Colon Carcinoma Metastatic in the Lung (tissue), 2 donors: ENCODE measurements around the genes XIAP, ZNF280C and SMIM10.

- PRO-cap, 2 experiments = peak in 2 of 2 experiments; most common plus-strand start chrX:123859717 (in 1); most common minus-strand start chrX:123859904 (in 1)
Observed at GRCh38 chrX:123859406-123860546, at the start of gene XIAP. XIAP (plus strand) TSS chrX:123860053.

DNA sequence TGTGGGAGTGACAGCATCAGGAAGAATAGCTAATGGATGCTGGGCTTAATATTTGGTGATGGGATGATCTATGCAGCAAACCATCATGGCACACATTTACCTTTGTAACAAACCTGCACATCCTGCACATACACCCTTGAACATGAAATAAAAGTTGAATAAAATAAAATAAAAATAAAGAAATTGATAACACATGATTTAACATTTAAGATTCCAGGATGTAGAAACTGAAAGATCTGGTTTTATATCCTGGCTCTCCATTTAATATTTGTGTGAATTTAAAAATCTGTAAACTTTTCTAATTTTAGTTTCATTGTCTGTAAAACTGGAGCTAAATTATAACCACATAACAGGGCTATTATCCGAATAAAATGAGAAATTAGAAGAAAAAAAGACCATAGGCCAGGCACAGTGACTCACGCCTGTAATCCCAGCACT lies 397.5 kb downstream of the ACTRT1 start:
- PRO-cap, 2 experiments = no peak in any of the 2 experiments

- PRO-cap, 2 experiments = no peak in any of the 2 experiments
Observed at GRCh38 chrX:129497621-129498119, 25.6 kb downstream of the SMARCA1 start.

DNA sequence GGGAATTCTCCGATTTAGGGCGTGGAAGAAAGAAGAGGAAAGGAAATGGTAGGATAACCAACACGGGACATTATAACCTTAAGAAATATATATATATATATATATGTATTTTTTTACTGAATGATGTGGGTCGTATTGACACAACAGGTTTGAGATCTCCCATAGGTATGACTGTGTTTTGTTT lies 275 bp upstream of the OCRL start:
- PRO-cap, 2 experiments = no peak in any of the 2 experiments

DNA sequence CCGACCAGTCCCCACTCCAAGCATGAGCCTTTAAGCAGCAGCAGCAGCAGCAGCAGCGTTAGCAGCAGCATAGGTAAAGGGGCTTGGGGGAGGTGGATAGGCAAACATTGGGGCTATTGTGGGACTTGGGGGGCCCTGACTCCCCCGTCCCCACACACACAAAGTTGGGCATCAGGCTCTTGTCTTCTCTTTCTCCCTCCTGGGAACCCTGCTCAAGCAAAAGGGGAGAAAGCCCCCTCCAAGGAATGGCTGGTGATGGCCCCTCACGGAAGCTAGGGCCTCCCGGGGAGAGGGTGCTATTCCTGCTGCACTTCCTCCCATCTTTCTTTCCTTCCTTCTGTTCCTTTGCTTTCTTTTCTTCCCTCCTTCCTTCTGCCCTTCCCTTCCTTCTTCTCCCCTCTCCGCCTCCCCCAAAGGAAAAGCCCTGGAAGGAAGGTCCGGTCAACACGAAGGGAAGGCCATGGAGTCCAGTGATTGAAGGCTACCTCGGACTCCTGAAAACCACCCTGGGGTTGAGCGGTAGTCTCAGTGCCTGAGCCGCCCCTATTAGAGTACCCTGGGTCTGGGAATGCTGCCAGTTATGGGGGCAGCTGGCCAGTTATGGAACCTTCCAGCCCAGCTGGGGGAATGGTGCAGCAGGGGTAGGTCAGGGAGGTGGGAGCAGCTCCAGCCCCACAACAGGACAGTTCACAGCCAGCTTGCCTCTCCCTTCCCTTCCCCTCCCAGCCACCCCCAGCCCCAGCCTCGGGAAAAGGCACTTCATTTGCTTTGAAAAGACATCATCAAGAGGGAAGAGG lies 8.4 kb downstream of the APLN start:
- PRO-cap, 2 experiments = no peak in any of the 2 experiments

- PRO-cap, 2 experiments = no peak in any of the 2 experiments
Observed at GRCh38 chrX:129800315-129800719, 20.6 kb downstream of the SASH3 start.

- PRO-cap, 2 experiments = peak in 2 of 2 experiments; most common plus-strand start chrX:129931821 (in 2)
Observed at GRCh38 chrX:129931558-129932037, 25.6 kb downstream of the UTP14A start.

DNA sequence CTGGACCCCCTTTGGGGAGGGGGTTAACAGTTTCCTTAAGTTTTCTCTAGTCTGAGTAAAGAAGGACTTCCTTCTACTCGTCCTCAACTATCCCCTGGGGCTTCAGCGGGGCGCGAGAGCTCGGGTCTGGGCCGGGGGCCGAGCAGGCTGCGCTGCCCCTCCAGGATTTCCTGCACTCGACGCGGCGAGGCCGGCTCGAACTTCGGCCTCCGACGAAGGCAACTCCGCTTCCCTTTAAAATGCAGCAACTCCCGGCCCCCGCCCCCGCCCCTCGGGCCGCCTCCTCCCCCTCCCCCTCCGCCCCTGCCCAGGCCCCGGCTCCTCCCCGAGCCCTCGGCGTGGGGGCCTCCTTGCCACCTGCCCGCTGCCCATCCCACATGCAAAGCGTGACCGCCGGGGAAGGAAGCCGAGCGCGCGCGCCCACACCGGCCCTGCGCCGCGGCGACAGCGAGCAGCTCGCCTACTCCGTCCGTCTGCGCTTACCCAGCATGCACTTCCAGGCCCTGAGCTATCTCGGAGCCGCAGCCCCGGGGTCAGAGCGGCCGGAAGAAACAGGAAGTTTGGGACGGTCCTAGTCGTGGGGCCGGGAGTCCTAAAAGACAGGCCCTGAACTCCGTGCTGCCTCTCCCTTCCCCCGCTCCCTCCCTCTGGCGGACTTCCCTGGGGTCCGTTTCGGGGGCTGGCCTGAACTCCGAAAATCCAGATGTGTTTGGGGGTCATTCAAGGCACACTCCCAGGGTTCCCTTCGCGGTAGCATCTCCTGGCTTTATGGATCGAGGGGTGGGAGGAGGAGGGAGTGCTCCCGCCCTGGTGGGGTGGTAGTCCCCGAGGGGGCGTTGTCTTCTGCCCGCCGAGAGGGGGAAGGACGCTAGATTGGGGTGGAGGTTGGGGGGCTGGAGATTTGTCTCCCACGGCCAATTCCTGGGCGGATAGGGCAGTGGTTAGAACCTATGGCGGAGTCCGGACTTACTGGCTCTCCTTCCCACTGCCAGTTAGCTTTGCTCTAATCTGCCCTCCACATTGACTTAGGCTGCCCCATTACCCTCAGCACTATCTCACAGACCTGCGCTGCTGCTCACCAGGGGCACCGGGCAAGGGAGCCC lies 25.1 kb upstream of the BCORL1 start:
- PRO-cap, 2 experiments = peak in 2 of 2 experiments; most common plus-strand start position 382 of the sequence (in 2); most common minus-strand start position 204 of the sequence (in 2)

GRCh38 chrX:130024779-130025518 lies 42.5 kb downstream of the BCORL1 start:
- PRO-cap, 2 experiments = no peak in any of the 2 experiments

- PRO-cap, 2 experiments = no peak in any of the 2 experiments
Observed at GRCh38 chrX:130073876-130074396, 36.4 kb downstream of the ELF4 start.

DNA sequence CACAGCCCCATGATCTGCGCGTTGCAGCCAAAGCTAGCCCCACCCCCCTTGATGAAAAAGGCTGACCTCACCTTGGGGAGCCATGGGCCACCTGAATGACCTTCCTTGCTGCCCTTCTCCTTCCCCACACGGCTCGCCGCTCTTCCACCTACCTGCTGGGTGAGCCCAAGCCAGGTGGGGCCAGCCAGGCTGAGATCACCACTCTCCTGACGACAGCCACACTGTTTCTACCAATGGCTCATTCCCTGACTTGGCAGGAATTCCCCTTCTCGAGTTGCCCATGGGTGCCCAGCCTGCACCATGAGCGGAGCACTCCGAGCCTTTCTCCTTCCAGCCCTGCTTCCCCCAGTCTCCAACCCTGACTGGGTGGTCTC lies 4.0 kb upstream of the ELF4 start:
- PRO-cap, 2 experiments = no peak in any of the 2 experiments

GRCh38 chrX:130174147-130174611 lies 2.4 kb downstream of the RAB33A start:
- PRO-cap, 2 experiments = no peak in any of the 2 experiments

- PRO-cap, 2 experiments = peak in 2 of 2 experiments; most common plus-strand start chrX:130268998 (in 2); most common minus-strand start chrX:130268899 (in 2)
Observed at GRCh38 chrX:130267955-130269223, at the start of gene ZNF280C. ZNF280C (minus strand) TSS chrX:130268899.

GRCh38 chrX:130887067-130887810 lies 15.8 kb downstream of the ENOX2 start:
- PRO-cap, 2 experiments = no peak in any of the 2 experiments

DNA sequence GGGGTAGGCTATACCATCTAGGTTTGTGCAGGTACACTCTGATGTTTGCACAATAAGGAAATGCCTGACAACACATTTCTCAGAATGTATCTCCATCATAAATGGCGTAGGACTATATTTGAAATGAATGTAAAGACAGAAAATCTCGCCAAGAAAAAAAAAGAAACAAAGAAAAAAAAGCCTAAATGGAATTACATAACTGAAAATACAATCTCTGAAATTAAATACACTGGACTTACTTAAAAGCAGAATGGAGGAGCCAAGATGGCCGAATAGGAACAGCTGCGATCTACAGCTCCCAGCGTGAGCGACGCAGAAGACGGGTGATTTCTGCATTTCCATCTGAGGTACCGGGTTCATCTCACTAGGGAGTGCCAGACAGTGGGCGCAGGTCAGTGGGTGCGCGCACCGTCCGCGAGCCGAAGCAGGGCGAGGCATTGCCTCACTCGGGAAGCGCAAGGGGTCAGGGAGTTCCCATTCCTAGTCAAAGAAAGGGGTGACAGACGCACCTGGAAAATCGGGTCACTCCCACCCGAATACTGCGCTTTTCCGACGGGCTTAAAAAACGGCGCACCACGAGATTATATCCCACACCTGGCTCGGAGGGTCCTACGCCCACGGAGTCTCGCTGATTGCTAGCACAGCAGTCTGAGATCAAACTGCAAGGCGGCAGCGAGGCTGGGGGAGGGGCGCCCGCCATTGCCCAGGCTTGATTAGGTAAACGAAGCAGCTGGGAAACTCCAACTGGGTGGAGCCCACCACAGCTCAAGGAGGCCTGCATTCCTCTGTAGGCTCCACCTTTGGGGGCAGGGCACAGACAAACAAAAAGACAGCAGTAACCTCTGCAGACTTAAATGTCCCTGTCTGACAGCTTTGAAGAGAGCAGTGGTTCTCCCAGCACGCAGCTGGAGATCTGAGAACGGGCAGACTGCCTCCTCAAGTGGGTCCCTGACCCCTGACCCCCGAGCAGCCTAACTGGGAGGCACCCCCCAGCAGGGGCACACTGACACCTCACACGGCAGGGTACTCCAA lies 34.9 kb downstream of the OR13H1 start:
- PRO-cap, 2 experiments = no peak in any of the 2 experiments

DNA sequence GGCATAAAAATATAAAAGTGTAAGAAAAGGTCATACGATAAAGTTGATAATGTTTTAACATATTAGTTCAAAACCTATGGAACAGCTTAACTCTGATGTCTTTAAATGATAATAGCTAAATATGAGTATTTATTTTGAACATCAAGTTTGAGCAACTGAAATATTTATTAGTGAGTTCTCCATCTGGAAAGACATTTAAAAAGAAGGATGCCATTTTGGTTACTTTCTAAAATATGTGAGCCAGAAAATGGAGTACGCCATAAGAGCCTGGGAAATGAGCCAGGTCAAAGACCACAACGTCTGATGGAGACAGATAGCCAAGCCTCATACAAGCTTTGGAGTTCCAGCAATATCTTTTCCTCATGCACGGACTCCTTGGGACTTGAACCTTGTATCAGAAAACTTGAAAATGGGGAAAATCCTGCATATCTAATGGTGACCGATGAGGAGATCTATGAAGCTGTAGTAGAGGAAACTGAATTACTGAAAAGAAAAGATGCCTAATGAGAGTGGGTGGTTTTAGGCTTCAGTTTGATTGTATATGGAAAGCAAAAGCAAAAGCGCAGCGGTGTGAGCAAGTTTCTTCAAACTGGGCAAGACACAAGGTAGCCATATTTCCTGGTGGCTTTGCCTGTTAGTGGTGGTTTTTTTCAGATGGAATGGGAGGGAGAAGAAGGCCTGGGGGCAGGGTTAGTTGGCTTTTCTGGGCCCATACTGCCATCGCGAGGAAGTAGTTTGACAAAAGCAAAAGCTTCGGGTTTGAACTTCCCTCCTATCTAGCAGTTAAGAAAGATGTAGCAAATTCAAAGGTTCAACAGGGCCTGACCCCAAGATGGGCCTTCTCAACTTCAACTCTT lies 210.2 kb upstream of the STK26 start:
- PRO-cap, 2 experiments = no peak in any of the 2 experiments

DNA sequence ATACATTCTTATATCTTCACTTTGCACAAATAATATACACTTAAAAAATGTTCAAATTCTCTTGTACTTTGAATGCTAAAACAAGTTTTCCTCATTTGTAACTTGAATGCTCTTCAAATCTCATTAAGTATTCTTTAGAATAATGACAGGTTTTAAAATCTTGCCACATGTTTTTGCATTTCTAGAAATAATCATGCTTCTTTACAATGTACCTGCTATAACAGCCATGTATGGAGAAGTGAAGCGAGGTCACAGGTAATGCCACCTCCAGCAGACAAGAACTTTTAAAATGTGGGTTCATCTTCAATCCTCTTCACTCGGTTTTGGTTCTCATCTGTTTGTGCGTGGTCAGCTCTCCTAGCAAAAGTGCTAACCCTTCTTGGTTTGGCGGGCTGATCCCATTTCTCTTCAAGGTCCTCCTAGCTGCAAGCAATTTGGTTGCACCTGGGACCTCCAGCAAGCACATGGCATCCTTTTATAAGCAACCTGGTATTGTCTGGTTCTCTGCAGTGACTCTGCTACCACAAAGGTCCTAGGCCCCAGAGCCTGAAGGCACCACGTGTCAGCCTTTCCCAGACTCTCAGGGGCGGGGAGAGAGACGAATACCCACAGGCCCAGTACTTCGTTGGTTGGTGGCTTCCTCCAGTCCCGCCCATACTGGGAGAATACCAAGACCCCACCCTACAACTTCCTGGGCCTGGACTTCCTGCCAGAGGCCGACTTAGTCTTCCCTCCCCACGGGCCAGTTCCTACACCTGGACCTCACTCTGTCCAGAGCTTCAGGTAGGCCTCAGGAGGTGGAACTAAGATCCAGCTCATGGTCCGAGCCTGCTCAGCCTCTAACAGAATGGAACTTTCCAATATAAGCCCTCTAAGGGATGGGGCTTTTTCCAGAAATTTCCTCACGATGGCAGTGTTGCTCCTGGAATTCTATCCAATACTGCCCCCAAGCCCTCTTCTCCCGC lies 192.7 kb upstream of the STK26 start:
- PRO-cap, 2 experiments = no peak in any of the 2 experiments

- PRO-cap, 2 experiments = no peak in any of the 2 experiments
Observed at GRCh38 chrX:132956285-132956822, 2.1 kb downstream of the HS6ST2 start.

GRCh38 chrX:134174891-134175279 lies 62.1 kb upstream of the CCDC160 start:
- PRO-cap, 2 experiments = no peak in any of the 2 experiments

DNA sequence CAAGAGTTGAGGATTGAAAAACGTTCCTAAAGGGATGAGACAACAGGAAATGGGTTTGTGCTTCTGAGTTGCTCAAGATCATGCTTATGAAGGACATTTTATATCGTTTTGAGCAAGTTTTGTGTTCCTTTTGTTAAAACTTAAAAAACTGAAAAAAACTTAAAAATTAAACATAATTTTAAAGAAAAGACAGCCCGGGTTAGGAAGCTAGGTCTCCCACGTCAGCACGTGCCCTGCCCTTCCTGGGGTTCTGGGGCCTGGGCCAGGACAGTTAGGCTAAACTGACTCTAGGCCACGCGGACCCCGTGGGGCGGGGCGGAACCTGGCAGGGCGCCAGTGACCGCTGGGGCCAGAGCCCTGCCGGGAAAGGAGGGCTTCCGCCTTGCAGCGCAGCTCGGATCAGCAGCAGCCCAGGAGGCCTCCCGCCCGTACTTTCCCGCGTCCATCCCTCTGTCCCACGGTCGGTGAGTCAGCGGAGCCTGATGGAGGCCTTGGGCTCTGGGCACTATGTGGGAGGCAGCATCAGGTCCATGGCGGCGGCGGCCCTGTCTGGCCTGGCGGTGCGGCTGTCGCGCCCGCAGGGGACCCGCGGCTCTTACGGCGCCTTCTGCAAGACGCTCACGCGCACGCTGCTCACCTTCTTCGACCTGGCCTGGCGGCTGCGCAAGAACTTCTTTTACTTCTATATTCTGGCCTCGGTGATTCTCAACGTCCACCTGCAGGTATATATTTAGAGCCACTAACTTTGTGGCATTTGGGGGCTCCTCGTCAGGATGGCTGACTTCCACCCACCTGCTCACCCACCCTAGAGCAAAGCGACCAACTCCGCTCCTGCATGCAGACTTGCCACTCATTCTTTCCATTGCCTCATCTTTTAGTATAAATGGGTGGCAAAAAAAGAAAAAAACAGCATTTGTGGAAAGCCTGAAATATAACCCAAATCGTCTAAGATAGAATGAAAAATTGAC lies at the start of gene SMIM10:
Gene SMIM10 (plus strand): TSS at position 378 of the 968 bp plus-strand sequence.
- PRO-cap, 2 experiments = no peak in any of the 2 experiments